Breast (tissue), 4 donors: ENCODE results near the genes RAD51C, PPM1E and GDPD1.

- PRO-cap, 3 experiments, result no peak in any of the 3 experiments
- RRBS, result no CpG with 5 or more reads among the region's 10 CpGs
Observed at GRCh38 chr17:58391305-58391999, 25.9 kb downstream of the RNF43 start.

- PRO-cap, 3 experiments, result no peak in any of the 3 experiments
- RRBS, result no CpG with 5 or more reads among the region's 2 CpGs
Observed at GRCh38 chr17:58510037-58510309, 4.5 kb downstream of the MTMR4 start.

DNA sequence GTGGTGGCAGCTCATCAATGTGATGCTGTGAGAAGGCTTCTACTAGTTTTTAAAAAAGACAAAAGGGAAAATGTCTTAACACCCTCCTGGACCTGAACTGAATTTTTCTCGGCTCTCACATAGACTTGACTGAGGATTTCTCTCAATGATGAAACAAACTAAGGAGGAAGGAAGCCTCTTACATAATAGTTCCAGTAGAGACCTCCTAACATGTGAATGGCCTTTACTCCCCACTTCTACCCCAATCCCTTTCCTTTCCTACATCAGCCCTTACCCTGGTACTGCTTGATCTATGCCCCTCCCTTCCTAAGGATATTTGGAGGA lies 25.1 kb upstream of the SEPTIN4 start:
- PRO-cap, 3 experiments, result no peak in any of the 3 experiments
- RRBS, result no CpG with 5 or more reads among the region's 1 CpG

GRCh38 chr17:58691883-58693233 lies at the start of gene RAD51C:
TSS of gene RAD51C (plus strand) at chr17:58692602.
- PRO-cap, 3 experiments, result peak in 3 of 3 experiments; most common plus-strand start chr17:58692602 (in 2); most common minus-strand start chr17:58692548 (in 3)
- RRBS, result 2% methylated on average over 11 of the region's 69 CpGs

DNA sequence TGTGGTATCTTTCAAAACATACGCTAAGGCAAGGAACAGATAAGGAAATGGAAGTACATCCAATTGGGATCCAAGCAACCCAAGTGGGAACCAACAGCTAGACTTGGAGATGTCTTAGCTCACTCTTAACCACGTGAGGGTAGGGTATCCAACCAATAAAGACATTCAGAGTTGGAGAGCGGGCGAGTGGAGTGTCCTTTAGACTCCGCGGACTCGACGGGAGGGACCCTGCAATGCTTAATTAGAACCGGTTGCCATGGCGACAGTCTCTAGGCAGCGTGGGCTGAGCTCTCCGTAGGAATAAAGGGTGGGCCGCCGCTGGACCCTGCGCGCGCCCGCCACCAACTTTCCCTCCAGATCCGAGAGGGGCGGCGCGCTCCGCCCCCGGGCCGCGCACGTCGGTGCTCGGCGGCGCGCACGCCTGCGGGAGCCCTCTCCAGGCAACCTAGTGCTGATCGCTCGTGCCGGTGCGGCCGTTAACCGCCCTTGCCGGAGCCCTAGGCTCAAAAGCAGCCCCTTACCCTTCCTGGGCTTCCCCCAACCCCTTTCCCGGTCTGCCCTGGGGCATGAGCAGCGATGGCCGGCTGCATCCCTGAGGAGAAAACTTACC lies at the start of gene PPM1E:
TSS of gene PPM1E (plus strand) at position 433 of the 610 bp plus-strand sequence.
- PRO-cap, 3 experiments, result no peak in any of the 3 experiments
- RRBS, result 1% methylated on average over 15 of the region's 44 CpGs

GRCh38 chr17:58970908-58971468 lies 135.7 kb downstream of the TRIM37 start:
- PRO-cap, 3 experiments, result no peak in any of the 3 experiments
- RRBS, result no CpG with 5 or more reads among the region's 4 CpGs

DNA sequence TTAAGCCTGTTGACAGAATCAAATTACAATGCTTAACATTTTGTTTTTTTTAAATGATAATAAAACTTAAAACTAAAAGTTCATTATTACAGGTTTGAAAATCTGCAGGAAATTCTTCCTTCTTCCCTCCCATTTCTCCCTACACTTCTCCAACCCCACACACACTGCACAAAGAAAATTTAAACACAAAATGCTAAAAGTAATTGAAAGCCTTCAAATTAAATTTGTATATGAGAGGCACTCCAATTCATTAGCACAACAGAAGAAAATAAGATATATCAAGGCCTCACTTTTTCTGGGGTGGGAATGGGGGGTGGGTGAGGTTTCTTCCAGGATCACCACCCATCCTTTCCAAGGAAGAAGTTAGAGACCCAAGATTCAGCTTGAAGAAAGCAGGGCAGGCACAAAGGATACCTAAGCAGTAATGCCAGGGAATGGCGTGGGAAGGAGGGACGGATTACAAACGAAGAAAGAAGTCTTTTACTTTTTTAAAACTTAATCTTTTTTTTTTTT lies 1.6 kb downstream of the SKA2 start:
- PRO-cap, 3 experiments, result no peak in any of the 3 experiments
- RRBS, result no CpG with 5 or more reads among the region's 3 CpGs

GRCh38 chr17:59154207-59155027 lies 569 bp downstream of the SKA2 start:
- PRO-cap, 3 experiments, result peak in 3 of 3 experiments; most common plus-strand start chr17:59154500 (in 3); most common minus-strand start chr17:59154927 (in 3)
- RRBS, result under 1% methylated on average over 16 of the region's 45 CpGs

- PRO-cap, 3 experiments, result peak in 3 of 3 experiments; most common plus-strand start chr17:59220569 (in 2); most common minus-strand start chr17:59220385 (in 2)
- RRBS, result 1% methylated on average over 22 of the region's 47 CpGs
Observed at GRCh38 chr17:59220100-59220887, at the start of gene GDPD1. TSS of gene GDPD1 (plus strand) at chr17:59220511.

DNA sequence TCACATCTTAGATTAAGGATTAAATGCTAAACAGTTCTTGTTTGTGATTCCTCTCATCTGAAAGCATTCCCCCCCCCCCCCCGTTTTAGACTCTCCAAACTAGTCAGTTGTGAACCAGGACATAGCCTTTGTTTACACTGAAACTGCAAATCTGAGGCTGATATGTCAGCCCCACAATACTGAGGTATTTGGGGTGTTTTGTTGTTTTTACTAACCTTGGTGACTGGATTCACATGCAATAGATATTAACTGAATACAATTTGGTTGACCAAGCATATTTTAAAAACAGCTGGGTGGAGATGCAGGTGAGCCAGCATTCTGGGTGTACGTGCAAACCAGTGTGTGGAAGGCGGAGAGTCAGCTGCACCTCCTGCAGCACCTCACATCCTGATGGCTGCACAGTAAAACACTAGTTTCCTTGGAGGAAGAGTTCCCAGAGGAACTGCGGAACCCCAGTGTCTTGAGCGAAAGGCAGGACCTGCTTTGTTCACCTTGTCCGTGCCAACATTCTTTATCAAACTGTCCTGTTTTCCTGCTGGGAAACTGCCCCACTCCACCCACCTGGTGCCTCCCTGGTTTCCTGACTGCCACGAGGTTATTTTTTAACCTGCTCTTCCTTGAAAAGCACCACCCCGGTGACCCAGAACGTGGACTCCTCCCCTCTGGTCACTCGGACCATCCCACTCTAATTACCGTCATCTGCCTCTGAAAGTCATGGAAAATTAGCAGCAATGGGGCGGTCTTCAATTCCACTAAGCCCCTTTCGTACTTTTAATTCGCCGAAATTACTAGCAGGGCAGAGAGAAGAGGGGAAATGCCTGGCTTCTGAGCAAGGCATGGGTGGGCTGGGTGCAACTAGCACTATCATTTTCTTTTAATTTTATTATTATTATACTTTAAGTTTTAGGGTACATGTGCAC lies 1.1 kb upstream of the YPEL2 start:
- PRO-cap, 3 experiments, result peak in 1 of 3 experiments; most common plus-strand start position 799 of the sequence (in 1); most common minus-strand start position 586 of the sequence (in 1)
- RRBS, result no CpG with 5 or more reads among the region's 15 CpGs

DNA sequence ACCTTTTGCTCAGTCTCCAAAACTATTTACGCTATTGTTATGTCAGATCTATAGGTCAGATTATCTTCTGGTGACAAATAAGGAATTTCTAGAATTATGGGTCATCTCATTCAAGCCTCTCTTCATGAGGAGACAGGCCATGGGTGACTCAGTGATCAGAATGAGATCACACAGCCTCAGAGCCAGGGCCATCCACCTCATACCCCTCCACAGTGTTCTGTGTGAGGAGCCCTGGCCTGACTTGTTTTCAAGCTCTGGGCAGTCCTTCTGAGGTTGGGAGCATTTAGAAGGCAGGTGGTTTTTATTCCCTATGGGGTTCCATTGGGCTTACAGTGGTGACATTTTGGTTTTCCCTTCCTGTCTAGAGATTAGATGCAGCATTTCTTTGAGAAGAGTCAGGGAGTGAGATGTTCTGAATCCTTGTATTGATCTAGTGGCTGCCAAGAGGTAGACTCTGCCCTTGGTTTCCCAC lies 26.5 kb downstream of the YPEL2 start:
- PRO-cap, 3 experiments, result no peak in any of the 3 experiments
- RRBS, result no CpG with 5 or more reads among the region's 1 CpG

DNA sequence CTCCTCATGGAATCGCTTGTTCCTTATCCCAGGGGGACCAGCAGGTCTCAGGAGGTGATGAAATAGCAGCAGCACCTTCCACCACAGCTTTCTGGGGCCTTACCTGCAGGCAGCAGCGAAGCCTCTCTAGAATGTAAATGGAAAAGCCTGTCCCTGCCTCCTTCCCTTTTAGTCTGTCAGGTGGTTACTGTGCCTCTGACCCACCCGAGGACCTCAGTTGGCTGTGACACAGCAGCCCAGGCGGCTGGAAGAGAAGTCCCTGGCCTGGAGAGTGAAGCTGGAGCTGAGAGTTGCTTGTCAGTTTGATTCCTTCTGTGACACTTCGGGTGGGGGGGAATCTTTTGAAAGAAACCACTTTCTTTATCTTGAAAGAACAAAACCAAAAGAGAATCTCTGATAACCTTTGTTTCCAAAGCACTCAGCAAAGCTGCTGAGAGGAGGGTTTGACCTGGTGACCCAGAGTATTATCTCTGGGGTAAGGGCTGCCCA lies 33.8 kb downstream of the YPEL2 start:
- PRO-cap, 3 experiments, result no peak in any of the 3 experiments
- RRBS, result no CpG with 5 or more reads among the region's 5 CpGs

DNA sequence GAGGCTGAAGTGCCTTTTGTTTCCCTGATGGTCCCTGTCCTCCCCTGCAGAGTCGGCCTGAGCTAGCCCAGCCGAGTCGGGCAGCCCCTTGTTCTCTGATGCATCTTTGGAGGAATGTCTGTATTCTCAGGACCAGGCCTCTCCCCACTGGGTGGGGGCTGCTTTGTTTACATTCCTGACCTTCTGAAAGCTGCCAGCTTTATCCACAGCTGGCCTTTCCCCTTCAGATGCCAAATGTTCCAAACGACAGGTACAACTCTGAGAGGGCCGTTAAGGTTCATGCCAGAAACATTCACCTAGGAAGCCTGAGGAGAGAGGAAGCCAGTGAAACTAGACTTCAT lies 35.0 kb downstream of the YPEL2 start:
- PRO-cap, 3 experiments, result no peak in any of the 3 experiments
- RRBS, result no CpG with 5 or more reads among the region's 5 CpGs

DNA sequence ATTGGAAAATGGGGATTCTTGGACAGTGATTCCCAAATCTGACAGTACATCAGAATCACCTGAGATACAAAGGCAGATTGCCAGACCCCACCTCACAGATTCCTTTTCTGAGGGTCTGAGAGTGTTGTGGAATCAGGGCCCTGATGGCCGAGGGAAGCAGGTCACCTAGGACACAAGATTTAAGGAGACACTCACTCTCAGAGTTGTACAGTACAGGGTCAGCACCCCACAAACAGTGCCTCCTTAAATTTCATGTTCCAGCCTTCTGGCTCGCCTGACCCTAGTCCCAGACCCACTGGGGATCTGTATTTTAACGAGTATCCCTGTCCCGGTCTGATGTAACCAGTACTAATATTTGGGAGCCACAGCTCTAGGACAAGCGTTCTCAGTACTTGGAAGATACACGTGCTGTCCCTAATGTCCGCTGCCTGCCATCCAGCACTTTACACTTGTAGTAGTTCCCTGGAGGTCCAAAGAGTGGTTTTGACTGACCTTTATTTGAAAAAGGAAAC lies 37.9 kb downstream of the YPEL2 start:
- PRO-cap, 3 experiments, result no peak in any of the 3 experiments
- RRBS, result no CpG with 5 or more reads among the region's 7 CpGs

- PRO-cap, 3 experiments, result no peak in any of the 3 experiments
- RRBS, result no CpG with 5 or more reads among the region's 9 CpGs
Observed at GRCh38 chr17:59381574-59382395, 50.3 kb downstream of the YPEL2 start.

- PRO-cap, 3 experiments, result peak in 3 of 3 experiments; most common plus-strand start chr17:59619357 (in 2); most common minus-strand start chr17:59619211 (in 3)
- RRBS, result no CpG with 5 or more reads among the region's 20 CpGs
Observed at GRCh38 chr17:59619009-59619381, 700 bp upstream of the CLTC start.

GRCh38 chr17:59693402-59694576 lies 13.4 kb downstream of the PTRH2 start:
- PRO-cap, 3 experiments, result no peak in any of the 3 experiments
- RRBS, result no CpG with 5 or more reads among the region's 12 CpGs

DNA sequence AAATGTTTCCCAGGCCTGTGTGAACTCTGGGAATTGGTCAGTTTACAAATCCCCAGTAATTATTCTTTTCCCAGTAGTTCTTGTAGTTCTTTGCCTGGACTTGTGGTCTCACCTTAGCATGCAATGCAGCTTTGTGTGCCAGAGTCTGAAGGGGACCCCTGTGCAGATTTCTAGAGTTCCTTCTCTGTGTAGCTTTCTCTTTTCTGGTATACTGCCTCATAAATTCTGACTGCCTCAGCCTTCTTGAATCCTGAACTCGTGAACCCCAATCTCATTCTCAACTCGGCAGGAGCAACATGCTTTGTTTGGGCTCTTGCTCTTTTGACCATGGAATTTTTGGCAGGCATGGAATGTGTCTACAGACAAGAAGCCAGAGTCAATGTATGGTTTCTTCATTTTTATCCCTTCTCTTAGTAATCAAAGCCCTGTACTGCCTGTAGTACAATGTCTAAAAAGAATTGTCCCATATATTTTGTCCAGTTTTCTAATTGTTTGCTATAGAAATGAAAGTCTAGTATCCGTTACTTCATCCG lies 54.3 kb downstream of the VMP1 start:
- PRO-cap, 3 experiments, result no peak in any of the 3 experiments
- RRBS, result no CpG with 5 or more reads among the region's 4 CpGs

DNA sequence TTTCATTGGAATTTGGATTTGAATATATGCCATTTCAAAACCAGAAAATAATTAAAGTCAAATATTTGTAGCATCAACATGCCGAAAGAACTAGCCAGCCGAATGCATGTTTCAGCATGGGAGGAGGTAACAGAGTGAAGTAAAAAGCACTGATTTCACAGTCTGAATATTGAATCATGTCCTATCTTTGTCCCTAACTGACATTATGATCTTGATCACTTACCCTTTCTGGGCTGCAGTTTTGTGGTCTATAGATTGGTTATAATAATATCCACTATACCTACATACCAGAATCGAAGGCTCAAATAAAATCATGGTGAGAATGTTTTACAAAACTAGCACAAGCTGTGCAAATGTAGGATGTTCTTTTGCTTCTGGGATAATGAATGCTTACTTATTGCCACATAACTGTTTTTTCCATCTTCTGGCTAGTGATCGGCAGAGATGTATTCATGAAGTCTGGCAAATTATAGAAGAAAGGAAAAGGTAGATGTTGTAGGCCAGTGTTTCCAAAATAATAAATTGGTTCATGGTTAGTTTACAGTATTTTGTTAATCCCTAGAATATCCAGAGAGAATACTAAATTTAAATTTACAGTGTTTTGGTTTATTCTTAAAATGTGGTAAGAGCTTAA lies 84.7 kb downstream of the TUBD1 start:
- PRO-cap, 3 experiments, result no peak in any of the 3 experiments
- RRBS, result no CpG with 5 or more reads among the region's 4 CpGs

- PRO-cap, 3 experiments, result peak in 1 of 3 experiments; most common minus-strand start chr17:59853474 (in 1)
- RRBS, result no CpG with 5 or more reads among the region's 11 CpGs
Observed at GRCh38 chr17:59853153-59853835, 39.4 kb downstream of the TUBD1 start.